NT2/D1 (cell line): ENCODE results near the gene SRD5A1.

GRCh38 chr5:5392911-5393201 is 29.6 kb upstream of the ICE1 start:
- RRBS, 2 experiments, result no CpG with 5 or more reads among the region's 5 CpGs

DNA sequence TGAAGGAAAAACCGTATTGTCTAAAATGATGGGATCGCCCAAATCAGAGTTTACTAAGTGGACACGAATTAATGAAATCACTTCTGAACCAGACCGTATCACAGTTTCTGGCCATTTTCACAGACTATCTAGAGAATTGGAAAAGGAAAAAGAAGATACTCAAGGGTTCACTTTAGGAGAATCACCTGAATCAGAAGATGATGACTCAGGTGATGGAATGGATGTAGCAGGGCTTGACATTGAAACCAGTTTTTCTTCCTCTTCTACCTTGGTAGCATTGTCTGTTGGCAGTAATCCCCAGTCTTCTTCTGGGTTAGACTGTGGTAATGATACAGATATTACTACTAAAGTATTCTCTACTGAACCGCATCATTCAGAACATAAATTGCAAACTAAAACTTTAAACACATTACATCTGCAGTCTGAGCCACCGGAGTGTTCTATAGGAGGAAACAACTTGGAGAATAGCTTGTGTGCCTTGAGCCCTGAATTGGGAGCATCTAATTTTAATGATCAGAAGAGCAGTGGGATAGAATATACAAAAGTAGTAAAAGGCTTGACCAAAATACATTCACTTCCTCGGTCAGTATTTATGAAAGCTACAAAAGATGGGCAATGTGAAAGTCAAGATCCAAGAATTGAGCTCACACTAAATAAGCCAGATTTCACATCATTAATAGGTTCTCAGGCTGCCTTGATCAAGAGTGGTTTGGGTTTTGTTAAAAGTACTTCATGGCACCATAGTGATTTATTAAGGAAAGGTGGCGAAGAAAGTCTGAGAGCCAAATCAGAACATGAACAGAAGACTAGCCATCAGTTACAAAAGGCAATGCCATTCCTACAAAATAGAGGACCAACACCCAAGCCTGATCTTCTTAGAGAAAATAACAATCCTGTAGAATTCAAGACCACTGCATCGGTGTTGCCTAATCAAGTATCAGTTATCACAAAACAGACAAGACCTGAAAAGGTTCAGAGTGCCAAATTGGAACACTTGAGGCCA is 38.8 kb downstream of the ICE1 start:
- RRBS, 2 experiments, result no CpG with 5 or more reads among the region's 9 CpGs

DNA sequence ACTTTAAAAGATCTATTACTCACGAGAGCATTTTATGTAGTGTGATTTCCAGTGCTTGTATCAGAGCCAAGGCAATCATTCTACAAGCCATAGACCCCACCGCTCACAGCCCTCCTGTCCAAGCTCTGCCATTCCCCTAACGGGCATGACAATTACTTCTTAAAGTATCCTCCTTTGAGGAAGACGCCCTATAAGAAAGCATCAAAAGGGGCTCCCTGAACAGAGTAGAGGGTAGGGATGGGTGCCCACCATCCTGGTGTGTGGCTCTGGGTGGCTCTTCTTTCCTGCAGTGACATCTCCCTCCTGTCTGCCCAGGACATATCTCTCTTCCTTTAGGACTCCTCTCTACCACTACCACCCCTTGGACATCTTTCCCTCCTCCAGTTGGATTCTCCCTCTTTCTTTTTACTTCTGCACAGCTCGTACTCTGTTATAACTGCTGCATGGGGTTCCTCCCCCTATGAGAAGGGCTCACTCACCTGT is 412.5 kb downstream of the ICE1 start:
- RRBS, 2 experiments, result no CpG with 5 or more reads among the region's 5 CpGs

- RRBS, 2 experiments, result no CpG with 5 or more reads among the region's 8 CpGs
Measured at GRCh38 chr5:6454346-6454820, 5.7 kb downstream of the UBE2QL1 start.

DNA sequence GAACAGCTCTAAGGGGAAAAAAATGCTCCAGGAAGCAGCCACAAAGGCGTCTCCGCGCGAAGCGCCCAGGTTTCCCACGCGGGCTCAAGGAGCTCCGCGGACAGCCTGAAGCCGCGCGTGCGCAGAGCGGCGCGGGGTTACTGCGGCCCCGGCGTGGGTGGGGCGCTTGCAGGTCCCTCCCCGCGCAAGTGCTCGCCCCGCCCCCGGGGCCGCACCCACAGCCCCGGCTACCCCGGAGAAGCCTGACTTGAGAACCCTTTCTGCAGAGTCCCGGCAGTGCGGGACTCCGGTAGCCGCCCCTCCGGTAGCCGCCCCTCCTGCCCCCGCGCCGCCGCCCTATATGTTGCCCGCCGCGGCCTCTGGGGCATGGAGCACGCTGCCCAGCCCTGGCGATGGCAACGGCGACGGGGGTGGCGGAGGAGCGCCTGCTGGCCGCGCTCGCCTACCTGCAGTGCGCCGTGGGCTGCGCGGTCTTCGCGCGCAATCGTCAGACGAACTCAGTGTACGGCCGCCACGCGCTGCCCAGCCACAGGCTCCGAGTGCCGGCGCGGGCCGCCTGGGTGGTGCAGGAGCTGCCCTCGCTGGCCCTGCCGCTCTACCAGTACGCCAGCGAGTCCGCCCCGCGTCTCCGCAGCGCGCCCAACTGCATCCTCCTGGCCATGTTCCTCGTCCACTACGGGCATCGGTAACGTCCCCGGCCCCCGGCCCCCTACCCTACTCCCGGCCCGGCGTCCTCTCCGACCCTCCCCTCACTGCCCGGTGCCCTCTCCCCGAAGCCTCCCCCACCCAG is at the start of gene SRD5A1:
Gene SRD5A1 (plus strand): TSS at position 256 of the 790 bp plus-strand sequence.
- RRBS, 2 experiments, result under 1 to 2% methylated on average over 10 to 11 of the region's 91 CpGs

DNA sequence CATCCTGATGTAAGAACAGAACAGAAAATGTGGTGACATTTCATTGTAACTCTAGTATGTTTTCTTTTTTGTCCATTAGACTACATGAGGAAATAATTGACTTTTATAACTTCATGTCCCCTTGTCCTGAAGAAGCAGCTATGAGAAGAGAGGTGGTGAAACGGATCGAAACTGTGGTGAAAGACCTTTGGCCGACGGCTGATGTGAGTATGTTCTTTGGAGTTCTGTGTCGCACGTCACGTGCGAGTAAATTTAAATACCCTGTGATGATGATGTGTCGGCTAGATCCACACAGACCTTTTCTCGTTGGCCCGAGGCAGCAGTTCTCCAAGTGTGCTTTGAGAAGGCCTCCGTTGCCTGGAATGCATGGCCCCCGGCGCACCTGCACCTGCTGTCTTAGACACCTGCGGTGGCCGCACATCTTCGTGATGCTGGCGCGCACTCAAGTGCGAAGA is 24.2 kb downstream of the TENT4A start:
- RRBS, 2 experiments, result no CpG with 5 or more reads among the region's 20 CpGs

GRCh38 chr5:6749075-6749745 is 36.0 kb downstream of the TENT4A start:
- RRBS, 2 experiments, result no CpG with 5 or more reads among the region's 19 CpGs

- RRBS, 2 experiments, result no CpG with 5 or more reads among the region's 8 CpGs
Measured at GRCh38 chr5:10139170-10139534, 110.5 kb downstream of the ATPSCKMT start.

DNA sequence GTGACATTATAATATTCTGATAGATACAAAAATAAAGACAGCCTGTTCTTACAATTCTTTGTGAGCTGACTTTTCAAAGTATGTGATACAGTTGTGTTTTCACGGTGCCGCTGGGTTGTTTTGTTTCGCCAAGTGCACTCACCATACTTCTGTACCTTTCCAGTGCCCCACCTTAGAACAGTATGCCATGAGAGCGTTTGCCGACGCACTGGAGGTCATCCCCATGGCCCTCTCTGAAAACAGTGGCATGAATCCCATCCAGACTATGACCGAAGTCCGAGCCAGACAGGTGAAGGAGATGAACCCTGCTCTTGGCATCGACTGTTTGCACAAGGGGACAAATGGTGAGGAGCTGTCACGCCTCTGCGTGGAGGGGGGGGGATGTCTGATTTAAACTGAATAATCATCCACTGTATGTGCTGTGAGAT is 12.9 kb downstream of the CCT5 start:
- RRBS, 2 experiments, result no CpG with 5 or more reads among the region's 11 CpGs

DNA sequence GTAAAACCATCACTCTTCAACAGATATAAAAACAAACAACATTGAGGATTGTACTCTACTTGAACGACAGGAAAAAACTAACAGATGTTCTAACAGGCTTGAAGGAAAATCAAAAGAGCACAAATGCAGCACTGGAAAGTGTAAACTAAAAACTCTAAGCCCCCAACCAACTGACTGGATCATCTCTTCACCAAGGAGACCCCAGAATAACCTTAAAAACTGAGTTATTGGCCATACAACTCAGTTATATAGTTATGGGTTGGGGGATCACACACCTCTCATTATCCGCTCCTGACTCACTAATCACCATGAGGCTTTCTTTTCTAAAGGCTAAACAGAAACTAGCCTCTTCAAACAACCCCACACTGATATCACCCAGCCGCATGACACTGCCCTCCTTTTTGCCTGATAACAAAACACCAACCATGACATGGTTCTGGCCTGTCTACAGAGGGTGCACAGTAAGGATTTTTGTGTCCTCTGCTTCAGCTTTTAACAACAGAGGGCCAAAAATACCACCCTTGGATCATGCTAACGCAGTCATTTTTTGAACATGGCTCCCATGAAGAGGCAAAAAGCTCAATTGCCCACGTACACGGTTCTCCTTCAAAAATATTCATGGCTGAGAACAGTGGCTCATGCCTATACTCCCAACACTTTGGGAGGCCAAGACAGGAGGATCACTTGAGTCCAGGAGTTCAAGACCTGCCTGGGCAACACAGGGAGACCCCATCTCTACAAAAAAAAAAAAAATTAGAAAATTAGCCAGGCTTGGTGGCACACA is 4.1 kb downstream of the CMBL start:
- RRBS, 2 experiments, result no CpG with 5 or more reads among the region's 6 CpGs

DNA sequence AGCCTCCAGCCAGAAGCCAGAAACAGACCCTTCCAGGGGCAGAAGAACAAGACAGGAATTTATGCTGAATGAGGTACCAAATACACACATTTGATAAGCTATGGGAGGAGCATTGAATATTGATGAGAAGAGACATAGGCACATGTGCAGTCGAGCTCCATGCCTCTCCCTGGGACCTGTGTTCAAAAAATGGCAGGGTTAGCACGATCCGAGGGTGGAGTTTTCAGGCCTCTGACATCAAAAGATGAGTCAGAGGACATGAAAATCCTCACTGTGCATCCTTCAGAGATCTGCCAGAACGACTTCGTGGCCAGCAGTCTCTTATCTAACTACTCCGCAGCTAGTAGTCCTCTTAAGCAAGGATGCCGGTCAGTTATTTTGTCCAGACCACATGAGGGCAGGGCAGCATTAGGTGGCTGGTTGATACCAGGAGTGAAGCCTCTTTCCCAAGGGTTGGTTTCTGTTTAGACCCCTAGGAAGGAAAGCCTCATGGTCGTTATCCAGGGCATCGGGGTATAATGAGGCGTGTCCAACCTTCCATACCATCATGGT is 11.6 kb upstream of the CMBL start:
- RRBS, 2 experiments, result no CpG with 5 or more reads among the region's 10 CpGs

GRCh38 chr5:10377889-10378609 is 24.6 kb downstream of the MARCHF6 start:
- RRBS, 2 experiments, result no CpG with 5 or more reads among the region's 2 CpGs

GRCh38 chr5:10485147-10485958 is 43.7 kb downstream of the ROPN1L start:
- RRBS, 2 experiments, result no CpG with 5 or more reads among the region's 17 CpGs

- RRBS, 2 experiments, result no CpG with 5 or more reads among the region's 9 CpGs
Measured at GRCh38 chr5:10606646-10606940, 42.7 kb downstream of the ANKRD33B start.

- RRBS, 2 experiments, result no CpG with 5 or more reads among the region's 9 CpGs
Measured at GRCh38 chr5:10746585-10747093, 14.4 kb downstream of the DAP start.

DNA sequence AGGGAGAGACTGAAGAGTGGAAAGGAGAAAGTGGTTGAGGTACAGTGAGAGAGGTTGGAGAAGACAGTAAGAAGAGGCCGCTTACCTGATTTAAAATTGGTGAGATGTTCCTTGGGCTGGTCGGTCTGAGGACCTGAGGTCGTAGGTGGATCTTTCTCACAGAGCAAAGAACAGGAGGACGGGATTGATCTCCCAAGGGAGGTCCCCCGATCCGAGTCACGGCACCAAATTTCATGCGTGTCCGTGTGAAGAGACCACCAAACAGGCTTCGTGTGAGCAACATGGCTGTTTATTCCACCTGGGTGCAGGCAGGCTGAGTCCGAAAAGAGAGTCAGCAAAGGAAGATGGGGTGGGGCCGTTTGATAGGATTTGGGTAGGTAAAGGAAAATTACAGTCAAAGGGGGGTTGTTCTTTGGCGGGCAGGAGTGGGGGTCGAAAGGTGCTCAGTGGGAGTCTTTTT is 763.4 kb upstream of the CTNND2 start:
- RRBS, 2 experiments, result no CpG with 5 or more reads among the region's 14 CpGs

DNA sequence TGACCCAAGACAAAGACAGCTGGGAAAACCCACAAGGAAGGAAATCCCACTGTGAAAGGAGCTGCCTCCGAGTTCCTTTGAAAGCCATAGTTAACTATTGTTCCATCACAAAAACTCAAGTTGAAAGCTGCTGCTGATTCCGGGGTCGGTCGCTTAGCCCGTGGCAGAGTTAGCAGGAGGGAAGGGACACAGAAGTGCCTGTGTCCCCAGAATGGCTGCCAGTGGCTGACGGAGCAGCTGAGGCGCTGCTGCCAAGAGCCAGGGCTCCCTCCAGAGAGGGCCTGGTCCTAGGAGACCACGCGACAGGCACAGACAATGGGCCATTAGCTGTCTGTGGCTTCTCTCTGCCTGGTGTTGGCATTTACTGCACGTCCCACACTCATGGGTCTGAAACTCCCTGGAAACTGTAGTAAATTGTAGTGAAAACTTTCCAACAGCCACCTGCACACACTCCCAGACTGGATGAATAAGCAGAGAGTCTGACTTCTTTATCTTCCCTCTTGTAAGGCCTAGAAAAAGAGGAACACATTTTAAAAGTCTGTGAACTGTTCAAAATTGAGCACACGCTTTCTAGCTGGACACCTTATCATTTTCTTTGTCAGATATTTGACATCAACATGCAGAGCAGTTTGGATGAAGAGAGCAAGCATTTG is 24.2 kb upstream of the TRIO start:
- RRBS, 2 experiments, result no CpG with 5 or more reads among the region's 11 CpGs

GRCh38 chr5:14165358-14165990 is 22.3 kb downstream of the TRIO start:
- RRBS, 2 experiments, result no CpG with 5 or more reads among the region's 8 CpGs

DNA sequence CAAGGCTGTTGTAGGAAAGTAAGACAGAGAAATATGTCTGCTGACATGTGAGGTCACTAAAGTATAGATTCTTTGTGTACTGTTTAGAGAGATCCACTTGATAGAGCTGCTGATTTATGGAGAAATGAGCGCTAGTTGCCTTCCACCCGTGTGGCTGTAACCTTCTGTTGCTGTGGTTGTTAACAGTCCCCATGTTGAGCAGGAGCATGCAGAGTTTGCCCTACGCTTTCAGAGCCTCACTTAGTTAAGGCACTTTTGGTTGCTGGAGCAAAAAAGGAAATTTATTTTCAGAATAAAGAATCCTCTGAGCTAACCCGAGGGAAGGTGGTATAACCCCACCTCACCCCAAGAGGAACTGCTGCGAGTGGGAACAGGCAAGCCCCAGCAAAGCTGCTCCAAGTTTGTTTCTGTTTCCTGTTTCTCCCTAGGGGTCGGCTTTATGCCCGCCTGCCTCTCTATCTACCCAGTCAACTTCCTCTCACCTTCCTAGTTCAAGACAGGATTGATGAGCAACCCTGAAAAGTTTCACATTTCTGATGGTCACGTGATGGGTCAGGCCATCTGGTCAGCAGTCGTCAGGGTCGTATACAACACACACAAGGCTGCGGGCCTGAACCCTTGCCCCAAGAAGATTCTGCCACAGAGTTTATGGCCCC is 31.0 kb downstream of the TRIO start:
- RRBS, 2 experiments, result no CpG with 5 or more reads among the region's 11 CpGs